ENCODE measurements around the genes SEL1L2 and MACROD2.

DNA sequence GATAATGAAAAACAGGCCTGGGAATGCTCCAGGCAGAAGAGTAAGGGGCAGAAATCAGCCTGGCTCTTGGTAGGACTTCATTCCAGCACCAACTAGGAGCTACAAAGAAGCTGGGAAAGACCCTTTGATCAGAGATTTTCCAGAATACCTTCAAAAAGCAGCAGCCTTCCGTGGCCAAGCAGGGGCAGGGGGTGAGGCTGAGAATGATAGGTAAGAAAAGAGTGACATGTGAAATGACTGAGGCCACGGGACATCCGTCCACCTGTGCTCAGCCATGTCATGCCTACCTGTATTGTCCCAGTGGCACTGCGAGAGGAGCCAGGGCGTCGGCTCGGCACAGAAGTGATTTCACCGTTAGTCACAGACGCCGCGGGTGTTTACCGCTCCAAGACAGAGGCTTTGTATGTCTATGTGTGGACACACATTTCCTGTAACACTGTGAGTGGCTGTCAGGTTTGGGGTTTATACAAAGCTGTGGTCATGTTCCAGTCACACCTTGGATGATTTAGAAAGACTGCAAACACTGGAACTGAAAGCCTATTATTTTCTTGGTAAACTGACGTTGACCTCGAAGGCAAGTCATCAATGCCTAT is 32.0 kb upstream of the JAG1 start:
- PRO-cap = no peak
- RAMPAGE, long total RNA, 2 experiments = no peak in any of the 2 experiments

DNA sequence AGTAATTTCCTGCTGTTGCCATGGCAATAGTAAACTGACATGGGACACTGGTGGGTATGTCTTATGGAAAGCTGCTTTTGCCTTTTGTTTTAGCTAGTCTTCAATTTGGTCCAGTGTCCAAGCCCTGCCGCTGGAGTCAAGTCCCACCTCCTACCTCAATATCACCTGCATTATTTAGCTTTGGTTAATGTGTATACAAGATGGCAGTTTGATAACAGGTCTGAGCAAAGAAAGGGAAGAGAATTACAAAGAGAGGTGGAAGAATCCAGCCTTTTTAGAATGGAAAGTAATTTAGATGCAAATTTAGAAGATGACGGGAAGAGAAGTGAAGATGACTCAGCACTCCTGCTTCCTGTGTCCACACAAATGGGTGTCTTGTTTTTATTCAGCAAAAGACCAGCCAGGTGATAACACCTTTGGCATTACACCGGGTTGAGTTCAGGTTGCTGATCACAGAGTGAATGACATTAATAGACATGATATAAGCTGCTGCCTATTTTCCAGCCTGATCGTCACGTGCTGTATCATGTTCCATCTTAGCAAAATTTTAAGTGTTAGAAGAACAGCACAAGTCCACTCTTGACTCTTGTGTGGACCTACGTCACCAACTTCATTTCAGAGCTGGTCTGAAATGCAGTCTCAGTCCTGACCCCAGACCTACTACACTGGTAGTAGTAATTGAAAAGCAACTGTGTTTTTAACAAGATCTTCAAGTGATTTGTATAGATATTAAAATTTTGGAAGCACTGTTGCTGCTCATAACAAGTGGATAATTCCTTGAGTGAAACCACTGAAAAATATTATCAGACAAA is 110.5 kb upstream of the JAG1 start:
- PRO-cap = no peak
- RAMPAGE, long total RNA, 2 experiments = no peak in any of the 2 experiments

GRCh38 chr20:10805781-10806293 is 132.0 kb upstream of the JAG1 start:
- PRO-cap = no peak
- RAMPAGE, long total RNA, 2 experiments = no peak in any of the 2 experiments

GRCh38 chr20:11891988-11892779 is 25.5 kb upstream of the BTBD3 start:
- PRO-cap = no peak
- RAMPAGE, long total RNA, 2 experiments = no peak in any of the 2 experiments

DNA sequence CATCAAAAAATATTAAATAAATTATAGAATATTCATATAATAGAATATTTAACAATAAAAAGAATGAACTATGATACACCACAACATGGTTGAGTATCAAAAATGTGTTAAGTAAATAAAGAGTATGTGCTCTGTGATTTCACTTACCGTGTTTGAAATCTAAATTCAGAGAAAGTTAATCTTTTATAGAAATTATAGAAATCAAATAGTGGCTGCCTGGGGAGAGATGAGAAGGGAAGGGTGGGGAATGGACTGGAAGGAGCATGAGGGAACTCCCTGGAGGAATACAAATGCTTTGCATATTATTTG is 30.9 kb upstream of the SPTLC3 start:
- PRO-cap = no peak
- RAMPAGE, long total RNA, 2 experiments = no peak in any of the 2 experiments

DNA sequence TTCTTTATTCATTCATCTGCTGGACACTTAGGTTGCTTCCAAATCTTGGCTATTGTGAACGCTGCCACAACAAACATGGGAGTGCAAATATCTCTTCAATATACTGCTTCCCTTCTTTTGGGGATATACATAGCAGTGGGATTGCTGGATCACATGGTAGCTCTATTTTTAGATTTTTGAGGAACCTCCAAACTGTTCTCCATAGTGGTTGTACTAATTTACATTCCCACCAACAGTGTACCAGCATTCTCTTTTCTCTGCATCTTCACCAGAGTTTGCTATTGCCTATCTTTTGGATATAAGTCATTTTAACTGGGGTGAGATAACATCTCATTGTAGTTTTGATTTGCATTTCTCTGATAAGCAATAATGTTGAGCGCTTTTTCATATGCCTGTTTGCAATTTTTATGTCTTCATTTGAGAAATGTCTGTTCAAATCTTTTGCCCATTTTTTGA is 157.4 kb downstream of the TASP1 start:
- PRO-cap = no peak
- RAMPAGE, long total RNA, 2 experiments = no peak in any of the 2 experiments

GRCh38 chr20:13990433-13990997 is at the start of gene SEL1L2:
Gene SEL1L2 (minus strand): TSS chr20:13990614.
- PRO-cap = no peak
- RAMPAGE, long total RNA, 2 experiments = no peak in any of the 2 experiments

GRCh38 chr20:13994955-13995829 is at the start of gene MACROD2:
Gene MACROD2 (plus strand): TSS chr20:13995516.
- PRO-cap = unidirectional peak, plus-strand start at chr20:13995519
- RAMPAGE, long total RNA, 2 experiments = start-site peak on the plus strand in 2 of 2 experiments, at chr20:13995465-13995617 at its widest, 92 to 383 reads per replicate

- PRO-cap = no peak
- RAMPAGE, long total RNA, 2 experiments = no peak in any of the 2 experiments
Measured at GRCh38 chr20:14919781-14920325, 582.4 kb upstream of the FLRT3 start.

DNA sequence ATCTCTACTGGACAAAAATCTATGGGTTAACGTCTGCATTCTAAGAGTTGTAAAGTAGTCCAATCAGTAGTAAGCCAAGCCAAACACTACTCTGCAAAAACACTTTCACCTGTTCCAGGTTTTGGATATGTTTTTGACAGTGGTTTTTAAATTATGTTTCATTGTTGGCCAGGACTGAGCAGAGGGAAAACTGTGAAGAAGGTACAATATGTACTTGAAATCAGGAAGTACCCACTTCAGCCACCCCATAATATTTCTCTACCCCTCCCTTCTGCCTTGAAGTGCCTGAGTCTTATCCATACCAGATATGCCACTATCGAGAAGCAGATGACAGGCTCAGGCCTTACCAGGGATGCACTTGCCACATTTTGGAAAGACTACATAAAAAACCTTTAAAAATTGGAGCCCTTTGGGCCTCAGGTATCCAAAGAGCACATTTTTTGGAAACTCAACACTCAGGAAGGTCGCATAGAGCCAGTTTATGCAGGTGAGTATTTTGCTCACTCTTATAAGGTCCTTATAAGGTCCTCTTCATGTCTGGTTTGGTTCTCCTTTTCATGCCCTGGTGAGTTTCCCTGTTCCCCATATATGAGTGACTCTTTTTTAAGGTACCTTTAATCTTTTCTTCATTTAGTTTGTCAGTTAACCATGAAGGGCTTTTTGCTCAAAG is 859.3 kb upstream of the FLRT3 start:
- PRO-cap = no peak
- RAMPAGE, long total RNA, 2 experiments = start-site peak on the plus strand in 2 of 2 experiments, centred at positions 301 to 306 of the sequence, 10 to 444 reads per replicate

DNA sequence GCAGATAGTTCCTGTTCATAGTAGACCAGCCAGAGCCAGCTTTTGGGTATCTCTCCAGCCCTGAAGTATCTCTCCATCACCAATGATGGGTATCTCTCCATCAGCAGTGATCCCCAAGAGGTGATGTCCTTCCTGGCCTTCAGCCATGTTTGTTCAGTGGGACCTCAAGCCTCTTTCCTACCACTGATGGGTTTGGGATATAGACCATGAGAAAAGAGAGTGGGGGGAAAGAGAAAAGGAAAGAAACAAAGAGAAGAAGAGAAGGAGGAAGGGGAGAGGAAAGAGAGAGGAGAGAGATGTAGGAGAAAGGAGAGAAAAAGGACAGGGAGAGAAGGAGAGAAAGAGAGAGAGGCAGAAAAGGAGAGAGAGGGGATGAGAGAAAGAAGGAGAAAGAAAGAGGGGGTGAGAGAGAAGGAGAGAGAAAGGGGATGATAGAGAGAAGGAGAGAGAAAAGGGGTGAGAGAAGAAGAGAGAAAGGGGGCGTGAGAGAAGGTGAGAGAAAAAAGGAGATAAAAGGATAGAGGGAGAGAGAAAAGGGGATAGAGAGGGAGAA is 933.6 kb downstream of the KIF16B start:
- PRO-cap = no peak
- RAMPAGE, long total RNA, 2 experiments = no peak in any of the 2 experiments

- PRO-cap = no peak
- RAMPAGE, long total RNA, 2 experiments = no peak in any of the 2 experiments
Measured at GRCh38 chr20:16040591-16041467, 532.4 kb downstream of the KIF16B start.

DNA sequence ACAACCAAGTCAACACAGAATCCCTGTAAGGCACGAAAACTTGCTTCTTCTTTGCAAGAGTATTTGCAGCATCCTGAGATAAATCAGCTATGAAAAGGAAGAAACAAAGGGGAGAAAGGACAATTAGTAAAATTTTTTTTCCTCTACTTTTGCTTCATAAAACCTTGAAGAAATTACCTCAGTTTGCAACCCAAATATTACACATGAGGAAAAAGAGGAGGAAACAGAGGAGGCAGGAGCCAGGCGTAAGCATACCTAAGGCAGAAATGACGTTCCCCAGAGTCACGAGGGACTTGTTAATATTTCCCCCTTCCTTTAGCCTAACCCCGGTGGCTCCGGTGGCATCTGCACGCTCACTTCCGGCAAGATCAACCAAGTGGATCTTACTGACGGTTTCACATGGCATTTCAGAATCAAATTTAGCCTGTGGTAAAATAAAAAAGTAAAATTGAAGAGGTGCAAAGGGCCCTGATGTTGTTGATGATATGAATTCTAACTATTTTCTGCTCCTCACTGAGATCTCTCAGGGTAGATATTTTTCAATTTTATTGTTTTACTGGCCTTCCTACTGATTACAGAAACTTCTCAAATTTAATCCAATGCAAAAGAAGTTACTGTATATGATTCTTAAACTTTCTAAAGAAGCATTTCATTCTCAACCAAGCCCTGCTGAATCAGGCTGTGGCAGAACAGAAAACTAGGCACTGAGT is 67.3 kb downstream of the KIF16B start:
- PRO-cap = no peak
- RAMPAGE, long total RNA, 2 experiments = no peak in any of the 2 experiments

- PRO-cap = no peak
- RAMPAGE, long total RNA, 2 experiments = no peak in any of the 2 experiments
Measured at GRCh38 chr20:16575391-16575915, 2.2 kb upstream of the KIF16B start.

DNA sequence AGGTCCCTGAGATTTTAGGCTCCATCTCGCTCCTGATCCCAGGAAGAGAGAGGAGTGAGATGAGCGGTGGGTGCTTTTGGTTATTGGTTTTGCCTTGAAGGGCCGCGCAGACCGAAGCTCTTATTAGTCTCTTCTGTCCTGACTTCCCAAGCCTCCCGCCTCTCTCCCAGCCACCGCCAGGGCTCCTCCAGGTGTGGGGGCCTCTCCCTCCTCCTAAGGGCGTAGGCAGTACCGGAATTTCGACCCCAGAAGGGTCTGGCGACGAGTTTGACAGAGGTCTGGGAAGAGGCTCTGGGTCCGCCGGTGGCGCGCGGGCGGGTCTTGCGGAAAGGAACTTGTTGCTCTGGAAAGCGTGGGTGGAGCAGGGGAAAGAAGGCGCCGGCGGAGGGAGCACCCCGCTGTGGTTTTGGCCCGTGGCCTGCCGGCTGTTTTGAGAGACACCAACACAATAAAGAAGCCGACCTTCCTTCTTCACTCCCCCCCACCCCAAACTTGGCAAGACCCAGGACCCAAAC is 1.8 kb downstream of the PCSK2 start:
- PRO-cap = no peak
- RAMPAGE, long total RNA, 2 experiments = no peak in any of the 2 experiments

- PRO-cap = no peak
- RAMPAGE, long total RNA, 2 experiments = no peak in any of the 2 experiments
Measured at GRCh38 chr20:17520489-17520945, 10.7 kb downstream of the BFSP1 start.

- PRO-cap = no peak
- RAMPAGE, long total RNA, 2 experiments = no peak in any of the 2 experiments
Measured at GRCh38 chr20:17565136-17565563, 4.7 kb upstream of the DSTN start.

DNA sequence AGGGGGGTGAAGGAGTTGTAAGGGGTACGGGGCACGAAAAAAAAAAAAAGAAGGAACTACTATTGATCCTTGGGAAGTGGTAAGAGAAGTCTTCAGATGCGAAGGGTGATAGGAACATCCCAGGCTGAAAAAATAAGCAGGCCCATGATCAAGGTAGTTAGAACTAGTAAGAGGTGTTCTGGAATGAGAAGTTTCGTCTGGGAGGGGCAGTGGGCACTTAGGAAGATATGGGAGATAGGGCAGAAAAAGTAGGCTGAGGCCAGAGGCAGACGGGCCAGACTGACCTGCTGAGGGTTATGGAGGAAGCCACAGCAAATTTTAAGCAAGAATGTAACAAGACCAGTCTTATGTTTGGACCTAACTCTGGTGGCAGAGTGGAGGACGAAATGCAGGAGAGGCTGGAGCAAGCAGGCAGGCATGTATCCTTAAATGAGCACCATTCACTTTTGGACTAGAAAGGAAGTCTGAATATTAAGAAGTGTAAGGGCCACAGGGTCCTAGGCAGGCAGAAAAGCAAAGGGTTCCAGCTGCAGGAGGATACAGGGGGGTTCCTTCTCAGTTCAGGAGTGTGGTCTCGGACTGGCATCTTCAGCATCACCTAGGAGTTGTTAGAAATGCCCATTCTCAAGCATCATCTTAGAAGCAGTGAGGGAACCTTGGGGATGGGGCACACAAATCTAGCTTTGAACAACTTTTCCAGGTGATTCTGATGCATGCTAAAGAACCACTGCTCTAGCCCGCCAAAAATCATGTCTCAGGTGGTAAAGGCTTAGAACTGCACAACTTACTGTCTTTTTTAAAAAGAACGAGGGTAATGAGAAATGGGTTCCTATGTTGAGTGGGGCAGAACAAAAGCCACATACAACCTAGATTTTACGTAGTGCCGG is 1.7 kb upstream of the DSTN start:
- PRO-cap = no peak
- RAMPAGE, long total RNA, 2 experiments = no peak in any of the 2 experiments

GRCh38 chr20:17614919-17615745 is 45.3 kb downstream of the DSTN start:
- PRO-cap = no peak
- RAMPAGE, long total RNA, 2 experiments = no peak in any of the 2 experiments

- PRO-cap = no peak
- RAMPAGE, long total RNA, 2 experiments = no peak in any of the 2 experiments
Measured at GRCh38 chr20:17656889-17657651, 25.0 kb downstream of the RRBP1 start.

Data from breast epithelium (tissue), 2 donors.